Skeletal muscle cell (primary cell): ENCODE measurements around a stretch of chr3.

GRCh38 chr3:188578614-188579347, 424.8 kb downstream of the LPP start:
- RRBS: no CpG with 5 or more reads among the region's 6 CpGs

- RRBS: no CpG with 5 or more reads among the region's 6 CpGs
These were observed 482.7 kb downstream of the LPP start for GRCh38 chr3:188636639-188637092.

GRCh38 chr3:188701309-188701831, 470.4 kb upstream of the TPRG1 start:
- RRBS: no CpG with 5 or more reads among the region's 5 CpGs

DNA sequence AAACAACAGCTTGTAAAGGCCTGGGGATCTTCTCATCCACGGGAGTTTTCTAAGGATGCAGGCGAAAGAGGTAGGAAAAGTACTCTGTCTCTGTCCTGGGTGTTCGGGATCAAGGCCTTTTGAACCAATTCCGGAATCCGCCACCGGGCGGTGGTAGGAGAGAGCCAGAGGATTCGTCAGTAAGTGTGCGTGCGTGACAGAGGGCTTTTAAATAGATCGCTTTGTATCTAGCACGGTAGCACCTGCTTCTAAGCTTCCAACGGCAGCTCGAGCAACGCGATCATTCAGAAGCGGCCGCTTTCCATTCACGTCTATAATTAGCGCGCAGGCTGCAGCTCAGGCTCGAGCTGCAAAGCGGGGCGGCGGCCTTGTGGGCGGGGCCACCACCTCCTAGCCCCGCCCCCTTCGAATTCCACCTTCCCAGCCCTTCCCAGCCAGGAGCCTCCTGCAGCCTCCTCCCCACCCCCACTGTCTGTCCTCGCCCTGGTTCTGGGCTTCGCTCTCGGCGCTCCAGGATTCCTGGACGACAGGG, 224.3 kb upstream of the TPRG1 start:
- RRBS: no CpG with 5 or more reads among the region's 33 CpGs

GRCh38 chr3:189099631-189100291, 72.0 kb upstream of the TPRG1 start:
- RRBS: 72% methylated on average over 2 of the region's 10 CpGs

GRCh38 chr3:189100292-189100653, 71.5 kb upstream of the TPRG1 start:
- RRBS: no CpG with 5 or more reads among the region's 2 CpGs

DNA sequence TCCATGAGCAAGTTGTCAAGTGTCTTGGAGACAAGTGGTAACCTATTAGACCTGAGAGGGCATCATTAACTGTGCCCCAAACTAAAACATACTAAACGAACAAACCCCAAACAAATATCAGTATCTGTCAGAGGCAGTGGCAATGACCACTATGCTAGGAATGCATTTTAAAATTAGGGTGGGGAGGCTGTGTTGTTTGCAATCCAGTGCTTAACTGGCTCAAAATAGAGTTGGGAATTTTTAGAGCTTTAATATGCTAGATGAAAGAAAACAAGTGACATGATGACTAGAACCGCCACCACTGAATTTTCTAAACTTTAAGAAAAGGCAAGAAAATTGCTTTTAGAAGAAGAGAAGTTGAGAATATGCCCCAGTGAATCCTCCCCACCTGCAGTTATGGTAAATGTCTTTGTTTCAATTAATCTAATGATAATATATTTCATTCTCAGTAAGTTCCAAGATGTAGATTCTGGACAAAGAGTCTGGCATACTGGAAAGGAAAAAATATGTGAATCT, 51.7 kb upstream of the TPRG1 start:
- RRBS: no CpG with 5 or more reads among the region's 2 CpGs

DNA sequence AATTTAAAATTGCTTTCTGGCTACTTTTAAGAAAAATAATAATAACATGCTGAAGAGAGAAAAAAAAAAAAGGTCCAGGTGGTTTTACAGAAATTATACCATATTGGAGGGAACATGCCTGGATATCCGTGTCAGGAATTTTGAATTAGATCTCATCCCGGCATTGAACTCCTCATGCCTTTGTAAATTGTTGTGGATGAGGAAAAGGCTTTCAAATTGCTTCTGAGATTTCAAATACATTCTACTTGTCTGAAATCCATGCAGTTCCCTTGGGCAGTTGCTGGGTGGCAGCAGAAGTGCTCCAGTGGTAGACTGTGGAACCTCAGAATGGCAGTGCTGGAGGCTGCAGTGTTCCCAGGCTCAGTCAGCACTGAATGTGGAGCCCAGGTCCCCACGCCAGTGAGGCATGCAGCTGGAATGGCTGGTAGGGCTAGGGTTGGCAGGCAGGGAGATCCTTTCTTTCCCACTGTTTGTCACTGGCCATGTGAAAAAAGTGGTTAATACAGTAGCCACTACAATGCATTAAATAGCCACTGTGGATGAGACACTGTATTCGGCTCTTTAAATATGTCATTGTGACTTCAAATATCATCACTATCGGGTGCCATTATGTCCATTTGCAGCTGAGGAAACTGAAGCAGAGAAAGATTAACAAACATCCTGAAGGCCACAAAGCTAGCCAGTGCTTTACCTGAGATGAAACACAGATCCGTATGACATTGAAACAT, 98.5 kb downstream of the TPRG1 start:
- RRBS: no CpG with 5 or more reads among the region's 6 CpGs

GRCh38 chr3:189392839-189393362, 221.1 kb downstream of the TPRG1 start:
- RRBS: no CpG with 5 or more reads among the region's 2 CpGs

DNA sequence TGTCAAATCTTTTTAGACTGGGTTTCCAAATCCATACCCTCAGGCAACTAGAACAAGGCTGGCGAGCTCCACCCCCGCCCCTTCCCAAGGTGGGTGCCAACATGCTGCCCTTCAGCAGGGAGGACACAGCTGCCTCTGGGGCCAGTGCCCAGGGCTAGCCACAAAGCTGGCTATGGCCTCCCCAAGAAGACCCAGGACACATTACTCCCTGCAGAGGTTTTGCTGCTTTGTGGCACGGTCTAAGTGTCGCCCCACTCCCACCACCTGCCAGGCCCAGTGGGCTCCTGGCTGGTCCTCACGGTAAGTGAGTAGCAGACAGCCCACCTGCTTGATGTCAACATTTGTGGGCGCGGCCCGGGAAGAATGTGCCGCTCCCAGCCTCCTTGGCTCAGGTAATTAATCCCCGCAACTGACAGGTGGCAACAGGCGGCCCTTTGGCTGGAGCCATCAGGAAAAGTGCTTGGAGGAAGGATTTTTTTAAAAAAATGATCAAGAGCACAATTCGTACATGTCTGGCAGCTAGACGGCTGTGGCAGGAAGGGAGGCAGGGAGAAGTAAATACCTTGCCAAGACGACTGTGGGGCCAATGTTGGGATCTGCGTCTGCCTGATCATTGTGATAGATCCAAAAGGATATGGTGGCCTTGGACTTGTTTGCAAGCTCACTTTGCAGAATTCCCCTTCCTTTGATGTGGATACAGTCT, 212.0 kb downstream of the TP63 start:
- RRBS: no CpG with 5 or more reads among the region's 15 CpGs

DNA sequence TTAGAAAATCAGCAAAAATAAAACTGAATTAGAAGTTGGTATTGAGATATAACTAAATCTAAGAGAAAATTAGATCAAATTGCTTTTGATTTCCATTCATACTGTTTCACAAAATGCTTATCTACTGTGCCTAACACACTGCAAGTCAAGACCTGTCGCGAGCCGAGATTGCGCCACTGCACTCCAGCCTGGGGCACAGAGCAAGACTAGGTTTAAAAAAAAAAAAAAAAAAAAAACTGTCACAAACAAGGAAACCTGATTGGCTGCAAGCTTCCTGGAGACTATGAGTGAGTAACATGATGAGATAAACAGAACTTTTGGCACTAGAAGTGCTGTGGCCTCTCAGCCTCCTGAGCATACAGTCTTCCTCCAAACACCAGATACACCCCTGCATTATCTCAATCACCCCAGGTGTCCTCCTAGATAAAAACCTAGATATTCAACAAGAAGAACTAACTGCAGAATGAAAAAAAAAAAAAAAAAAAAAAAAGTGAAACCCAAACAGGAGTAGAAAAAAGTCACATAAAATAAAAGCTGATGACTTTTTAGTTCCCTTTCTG, 82.6 kb downstream of the P3H2 start:
- RRBS: no CpG with 5 or more reads among the region's 4 CpGs

DNA sequence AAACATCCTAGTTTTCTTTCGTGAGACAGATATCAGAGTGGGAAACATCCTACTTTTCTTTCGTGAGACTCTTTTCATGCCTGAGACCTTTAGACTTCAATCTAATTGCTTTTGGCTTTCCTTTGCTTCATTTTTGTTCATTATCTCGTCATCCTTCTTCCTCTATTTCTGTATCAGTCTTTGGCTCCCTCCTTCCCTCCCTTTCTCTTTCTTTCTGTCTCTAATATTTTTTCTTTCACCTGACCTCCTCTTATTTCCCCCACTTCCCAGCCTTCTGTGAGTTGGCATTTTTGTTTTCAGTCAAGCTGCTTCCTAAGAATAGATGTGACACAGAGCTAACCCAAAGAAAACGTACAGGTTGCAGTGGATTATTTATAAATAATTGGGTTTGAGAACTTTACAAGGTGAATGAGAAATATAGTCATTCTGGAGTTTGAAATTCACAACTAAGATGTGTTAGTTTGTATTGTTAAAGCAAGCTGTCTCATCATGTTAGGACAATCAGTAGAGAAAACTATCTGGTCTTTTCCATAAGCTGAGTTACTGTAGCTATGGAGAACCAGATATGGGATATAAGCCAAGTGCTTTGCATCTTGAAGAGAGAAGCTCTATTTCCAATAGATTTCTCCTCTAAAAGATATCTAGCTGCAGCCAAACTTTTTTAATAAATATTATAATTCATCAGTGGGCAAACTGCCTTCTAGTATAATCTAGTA, 11.4 kb downstream of the P3H2 start:
- RRBS: no CpG with 5 or more reads among the region's 4 CpGs

DNA sequence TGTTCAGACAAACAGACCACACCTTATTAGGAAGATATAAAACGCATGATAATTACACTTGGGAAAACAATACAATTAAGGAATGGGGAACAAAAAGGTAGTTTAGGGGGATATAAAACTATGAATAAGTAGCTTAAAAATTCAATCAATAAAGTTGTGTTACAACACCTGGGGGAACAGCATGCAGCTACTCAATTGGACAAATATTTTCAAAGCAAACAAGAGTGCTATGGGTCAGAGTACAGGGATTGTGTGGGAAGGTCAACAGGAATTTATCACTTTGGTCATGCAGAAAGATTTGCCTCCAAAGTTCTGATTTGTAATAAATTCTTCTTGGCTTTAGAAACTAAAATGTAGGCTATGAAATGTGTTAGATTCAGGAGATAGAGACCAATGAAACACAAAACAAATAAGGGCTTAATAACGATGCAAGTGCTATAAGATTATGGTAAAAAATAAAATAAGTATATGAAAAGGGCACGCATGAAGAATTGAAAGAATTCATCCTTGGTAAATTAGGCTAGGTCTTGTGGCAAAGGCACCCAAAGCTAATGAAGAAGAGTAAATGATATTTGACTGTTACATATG, 14.9 kb downstream of the CLDN1 start:
- RRBS: no CpG with 5 or more reads among the region's 3 CpGs

- RRBS: no CpG with 5 or more reads among the region's 2 CpGs
These were observed 1.8 kb downstream of the CLDN1 start for GRCh38 chr3:190320434-190320915.

DNA sequence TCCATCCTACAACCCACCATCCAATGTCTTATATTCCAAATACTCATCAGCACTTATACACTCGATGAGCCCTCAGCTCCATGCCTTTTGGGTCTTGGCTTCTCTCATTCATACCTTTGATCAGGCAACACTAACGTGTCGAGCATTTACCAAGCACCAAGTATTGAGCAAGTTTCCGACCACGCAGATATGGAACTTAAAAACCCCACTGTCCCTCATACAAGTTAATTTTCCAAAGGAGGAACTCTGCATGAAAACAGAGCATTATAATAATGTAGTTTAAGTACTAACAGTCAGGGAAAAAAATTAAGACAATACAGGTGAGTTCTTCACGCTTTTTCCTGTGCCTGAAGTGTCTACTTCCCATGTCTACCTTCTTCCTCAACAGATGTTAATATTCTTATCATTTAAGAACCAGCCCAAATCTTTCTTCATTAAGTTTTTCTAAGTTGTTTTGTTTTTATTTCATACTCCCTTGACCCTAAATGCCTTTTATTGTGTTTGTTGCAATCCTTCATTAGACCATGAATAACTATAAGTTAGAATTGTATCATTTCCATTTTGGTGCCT, 102.9 kb downstream of the IL1RAP start:
- RRBS: no CpG with 5 or more reads among the region's 6 CpGs

DNA sequence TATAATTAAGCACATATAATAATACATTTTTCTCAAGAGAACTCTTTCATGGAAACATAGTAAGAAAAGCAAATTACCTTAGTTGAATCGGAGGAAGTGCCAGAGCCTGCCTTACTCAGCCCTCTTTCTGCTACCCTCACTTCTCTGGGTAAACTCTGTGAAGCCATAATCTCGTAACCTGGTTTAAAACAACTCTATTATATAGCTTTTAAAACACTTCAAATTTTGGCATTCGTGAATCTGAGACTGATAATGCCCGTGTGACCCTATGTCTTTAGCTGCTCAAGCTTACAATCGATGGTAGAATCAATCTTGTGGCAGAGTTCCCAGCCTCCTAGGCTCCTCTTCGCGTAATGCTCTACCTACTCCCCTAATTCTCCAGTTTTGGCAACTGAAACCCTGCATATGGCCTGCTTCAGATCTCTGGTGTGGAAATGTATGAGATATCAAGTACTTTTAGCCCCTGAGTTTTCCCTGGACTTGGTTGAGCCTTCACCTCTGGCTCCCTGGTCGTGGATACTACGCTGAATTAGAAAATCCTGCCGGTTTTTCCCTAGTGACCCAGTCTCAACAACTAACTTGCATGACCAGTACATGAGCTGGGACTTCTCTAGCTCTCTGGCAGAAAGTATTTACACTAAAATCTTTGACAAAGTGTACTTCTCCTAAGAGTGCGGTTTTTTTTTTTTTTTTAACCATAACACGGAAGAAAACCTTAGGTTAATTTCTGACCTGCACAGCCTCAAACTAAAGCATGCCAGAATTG, 165.9 kb downstream of the GMNC start:
- RRBS: no CpG with 5 or more reads among the region's 12 CpGs

- RRBS: no CpG with 5 or more reads among the region's 6 CpGs
These were observed 47.1 kb downstream of the OSTN start for GRCh38 chr3:191246105-191246552.

- RRBS: no CpG with 5 or more reads among the region's 4 CpGs
These were observed 328 bp upstream of the CCDC50 start for GRCh38 chr3:191328973-191329158.

DNA sequence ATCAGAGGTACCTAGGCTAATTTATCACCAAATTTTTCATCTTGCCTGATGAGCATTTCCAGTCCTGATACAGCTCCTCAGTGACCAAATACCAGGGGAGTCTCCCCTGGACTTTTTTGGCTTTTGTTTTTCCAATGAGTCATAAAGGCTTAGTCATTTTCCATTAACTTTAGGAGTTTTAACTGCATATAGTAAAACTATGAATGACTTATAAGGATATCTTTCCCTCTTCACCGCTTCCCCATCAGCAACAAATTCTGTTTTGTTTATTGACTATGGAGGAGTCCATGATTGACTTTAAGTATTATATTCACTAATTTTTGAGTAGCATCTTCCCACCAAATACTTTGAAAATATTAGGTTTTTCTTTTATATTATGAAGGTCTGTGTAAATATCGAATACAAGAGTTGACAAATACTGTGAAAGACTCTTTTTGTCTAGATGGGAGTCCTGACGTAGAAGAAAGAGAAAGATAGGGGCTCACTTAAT, 7.6 kb upstream of the UTS2B start:
- RRBS: no CpG with 5 or more reads among the region's 3 CpGs

GRCh38 chr3:191659084-191659519, 198.1 kb downstream of the PYDC2 start:
- RRBS: 97% methylated on average over 2 of the region's 11 CpGs